Kidney (tissue), 2 donors: ENCODE data around the genes PARS2 and LEXM.

DNA sequence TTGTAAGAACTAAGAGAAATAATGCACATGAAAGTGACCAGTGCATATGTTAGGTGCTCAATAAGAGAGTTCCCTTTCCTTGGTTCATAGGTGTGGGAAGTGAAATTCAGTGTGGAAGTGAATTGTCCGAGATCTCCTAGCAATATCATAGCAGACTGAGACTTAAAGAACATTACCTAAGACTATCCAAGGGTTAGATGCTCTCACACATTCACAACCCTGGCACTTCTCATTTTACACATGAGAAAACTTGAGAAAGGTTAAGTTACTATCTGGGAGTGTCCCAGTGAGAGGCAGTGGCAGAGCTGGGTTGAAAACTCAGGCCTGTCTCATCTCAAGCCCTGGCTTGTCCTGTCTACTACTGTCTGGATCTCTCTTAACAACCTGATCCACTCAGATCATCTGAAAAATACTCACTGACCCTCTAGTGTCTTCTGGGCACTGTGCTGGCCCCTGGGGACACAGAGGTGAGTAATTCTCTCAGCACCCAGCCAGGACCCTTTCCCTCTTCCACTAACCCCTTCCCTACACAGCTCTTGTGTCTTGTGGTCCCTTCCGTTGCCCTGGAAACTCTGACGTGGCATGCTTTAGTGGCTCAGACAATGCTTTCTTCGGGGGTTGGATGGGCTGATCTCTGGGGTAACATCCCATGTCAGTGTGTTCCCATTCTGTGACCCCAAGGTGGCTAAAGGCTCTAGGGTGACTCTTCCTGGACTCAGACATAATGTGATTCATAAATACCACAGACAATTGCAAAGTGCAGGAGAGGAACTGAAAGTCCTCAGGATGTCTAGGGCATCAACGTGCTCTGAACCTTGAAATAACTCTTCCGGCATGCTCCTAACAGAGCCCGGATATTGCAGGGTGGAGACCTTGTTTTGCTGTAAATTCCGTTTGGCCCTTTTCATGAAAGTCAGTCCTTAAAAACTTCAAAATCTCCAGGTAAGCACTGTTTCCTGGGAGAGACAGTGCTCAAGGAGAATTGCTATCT is 3.8 kb downstream of the SHISAL2A start:
- PRO-cap = no peak
- RRBS = no CpG with 5 or more reads among the region's 8 CpGs

GRCh38 chr1:53024949-53025469 is 37.0 kb upstream of the PODN start:
- PRO-cap = no peak
- RRBS = no CpG with 5 or more reads among the region's 2 CpGs

GRCh38 chr1:53110275-53110924 is 32.0 kb downstream of the SLC1A7 start:
- PRO-cap = no peak
- RRBS = no CpG with 5 or more reads among the region's 16 CpGs

DNA sequence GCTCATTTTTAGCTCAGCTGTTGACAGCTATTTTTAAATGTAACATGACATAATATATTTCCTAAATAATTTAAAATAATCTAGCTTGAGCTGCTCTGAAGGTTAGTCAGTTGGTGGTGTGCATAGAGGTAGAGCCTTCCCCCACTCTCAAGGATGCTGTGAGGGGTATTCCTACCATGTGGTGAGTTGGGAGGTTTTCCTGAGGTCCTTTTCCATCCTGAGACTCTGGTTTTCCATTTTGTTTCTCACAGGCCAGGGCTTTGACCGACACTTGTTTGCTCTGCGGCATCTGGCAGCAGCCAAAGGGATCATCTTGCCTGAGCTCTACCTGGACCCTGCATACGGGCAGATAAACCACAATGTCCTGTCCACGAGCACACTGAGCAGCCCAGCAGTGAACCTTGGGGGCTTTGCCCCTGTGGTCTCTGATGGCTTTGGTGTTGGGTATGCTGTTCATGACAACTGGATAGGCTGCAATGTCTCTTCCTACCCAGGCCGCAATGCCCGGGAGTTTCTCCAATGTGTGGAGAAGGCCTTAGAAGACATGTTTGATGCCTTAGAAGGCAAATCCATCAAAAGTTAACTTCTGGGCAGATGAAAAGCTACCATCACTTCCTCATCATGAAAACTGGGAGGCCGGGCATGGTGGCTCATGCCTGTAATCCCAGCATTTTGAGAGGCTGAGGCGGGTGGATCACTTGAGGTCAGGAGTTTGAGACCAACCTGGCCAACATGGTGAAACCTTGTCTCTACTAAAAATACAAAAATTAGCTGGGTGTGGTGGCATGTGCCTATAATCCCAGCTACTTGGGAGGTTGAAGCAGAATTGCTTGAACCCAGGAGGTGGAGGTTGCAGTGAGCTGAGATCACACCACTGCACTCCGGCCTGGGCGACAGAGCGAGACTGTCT is 7.2 kb downstream of the CZIB start:
- PRO-cap = no peak
- RRBS = no CpG with 5 or more reads among the region's 11 CpGs

DNA sequence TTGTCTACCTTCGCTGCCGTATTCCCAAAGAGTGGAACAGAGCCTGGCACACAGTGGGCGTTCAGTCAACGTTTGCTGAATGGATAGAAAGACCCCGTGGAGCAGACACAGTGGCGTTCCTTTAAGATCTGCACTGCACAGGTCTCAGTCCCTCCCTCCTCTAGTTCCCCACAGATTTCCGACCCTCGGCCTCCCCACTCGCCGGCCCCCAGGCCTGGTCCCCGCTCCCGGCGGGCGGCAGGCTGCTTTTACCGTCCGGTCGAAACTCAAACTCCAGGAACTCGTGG is 266 bp downstream of the MAGOH start:
- PRO-cap = no peak
- RRBS = no CpG with 5 or more reads among the region's 18 CpGs

DNA sequence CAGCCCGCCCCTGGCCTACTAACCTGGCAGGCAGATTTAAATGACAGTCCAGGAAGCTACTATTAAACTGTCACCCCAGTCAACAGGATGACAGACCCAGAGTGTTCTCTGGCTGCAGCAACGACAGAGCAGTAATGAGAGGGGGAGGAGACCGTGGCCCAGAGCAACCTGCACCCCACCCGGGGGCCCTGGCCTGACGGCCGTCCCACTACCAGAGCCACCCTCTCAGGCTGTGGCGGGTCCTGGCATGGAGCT is 31.3 kb downstream of the LRP8 start:
- PRO-cap = no peak
- RRBS = no CpG with 5 or more reads among the region's 7 CpGs

DNA sequence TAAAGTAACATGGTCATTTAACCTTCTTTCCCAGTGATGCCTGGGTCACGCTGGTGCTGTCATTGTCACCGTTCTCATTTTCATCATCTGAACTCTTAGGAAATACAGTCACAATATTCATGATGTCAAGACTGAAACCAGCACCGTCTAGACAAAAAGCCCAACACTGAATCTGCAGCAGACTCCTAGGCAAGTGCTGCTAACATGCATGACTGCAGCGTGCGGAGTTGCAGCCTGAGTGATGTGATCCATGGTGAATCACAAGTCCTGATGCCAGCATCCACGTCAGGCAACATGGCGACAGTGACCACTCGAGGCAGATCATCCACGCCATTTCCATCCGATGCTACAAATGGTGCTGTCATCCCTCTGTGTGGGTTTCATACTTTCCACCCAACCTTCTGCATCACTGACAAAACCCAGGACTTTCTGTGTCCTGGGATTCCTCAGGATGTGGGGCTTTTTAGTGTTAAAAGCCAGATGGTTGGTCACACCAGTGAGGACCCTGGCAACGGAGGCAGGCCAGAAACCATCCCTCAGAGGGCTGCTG is 37.7 kb downstream of the MRPL37 start:
- PRO-cap = no peak
- RRBS = no CpG with 5 or more reads among the region's 11 CpGs

DNA sequence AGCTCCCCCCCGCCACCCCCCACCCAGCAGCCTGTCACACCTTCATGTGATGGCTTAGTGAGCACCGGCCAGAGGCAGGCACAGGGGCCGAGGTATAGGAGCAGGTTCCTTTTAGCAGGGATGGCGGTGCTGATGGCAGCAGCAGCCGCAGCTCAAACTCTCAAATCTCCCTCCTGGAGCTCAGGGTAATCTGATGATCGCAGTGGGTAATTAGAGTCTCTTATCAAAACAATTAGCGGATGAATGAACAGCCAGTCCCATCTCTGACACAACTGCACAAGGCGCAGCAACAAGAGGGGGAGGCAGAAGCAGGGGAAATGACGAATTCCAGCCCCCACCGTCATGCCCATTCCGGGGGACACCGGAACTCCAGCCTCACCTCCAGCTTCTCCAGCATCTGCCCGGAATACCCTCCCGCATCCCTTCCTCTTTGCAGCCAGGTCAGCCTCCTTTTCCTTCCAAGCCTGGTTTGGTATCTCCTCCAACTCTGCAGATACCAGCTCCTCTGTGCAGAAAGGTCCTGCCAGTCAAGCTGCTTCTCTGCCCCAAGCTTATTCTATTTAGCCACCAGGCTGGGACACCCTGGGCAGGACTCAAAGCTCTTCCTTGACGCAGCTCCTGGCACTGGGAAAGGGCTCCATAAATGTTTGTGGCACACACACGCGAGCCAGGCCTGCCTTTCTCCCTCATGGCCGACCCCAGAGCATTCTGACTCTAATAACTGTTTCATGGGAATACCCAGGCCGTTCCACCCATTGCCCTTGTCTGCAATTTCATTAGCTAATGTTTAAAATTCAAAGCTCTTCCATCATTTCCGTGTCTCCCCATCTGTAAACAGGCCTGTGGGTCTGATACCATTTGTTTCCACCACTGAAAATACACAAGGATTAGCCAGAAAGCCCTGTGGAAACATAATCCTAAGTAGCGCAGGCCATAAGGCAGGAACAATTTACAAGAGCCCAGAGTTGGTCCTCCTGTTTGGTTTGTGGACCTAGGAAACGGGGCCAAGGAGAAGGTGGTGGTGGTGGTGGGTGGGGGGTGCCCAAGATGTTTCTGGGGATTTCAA is 126.3 kb downstream of the MRPL37 start:
- PRO-cap = no peak
- RRBS = 80% methylated on average over 1 of the region's 22 CpGs

DNA sequence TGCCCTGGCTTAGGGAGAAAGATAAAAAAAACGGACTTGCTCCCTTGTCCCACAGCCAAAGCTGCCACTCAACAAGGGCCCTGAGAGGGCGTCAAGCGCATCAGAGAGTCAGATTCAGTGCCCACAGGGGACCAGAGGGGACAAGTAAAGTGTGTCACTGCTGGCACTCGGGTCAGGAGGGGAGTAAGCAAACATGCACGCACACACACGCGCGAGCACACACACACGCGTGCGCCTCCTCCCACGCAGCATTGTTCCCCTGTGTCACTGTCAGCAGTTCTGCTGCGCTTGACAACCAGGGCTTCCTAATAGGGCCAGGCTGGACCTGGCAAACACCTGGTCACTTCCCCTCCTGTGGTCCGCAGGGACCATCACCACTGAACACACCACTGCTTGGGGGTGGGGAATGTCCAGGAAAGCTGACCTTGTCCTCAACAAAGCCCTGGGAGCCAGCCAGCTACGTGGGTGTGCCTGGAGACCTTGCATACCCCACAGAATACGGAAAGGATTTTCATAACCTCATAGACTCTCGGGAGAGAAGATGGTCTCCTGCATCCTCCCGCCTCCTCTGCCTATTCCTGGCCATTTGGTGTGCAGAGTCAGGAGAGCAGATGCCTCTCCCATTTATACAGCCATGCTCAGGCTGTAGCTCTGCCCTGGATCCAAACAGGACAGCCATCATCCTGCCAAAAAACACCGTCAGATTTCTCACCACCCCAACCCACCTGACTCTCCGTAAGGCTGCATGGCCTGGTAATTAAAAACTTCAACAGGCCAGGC is 132.9 kb downstream of the MRPL37 start:
- PRO-cap = no peak
- RRBS = no CpG with 5 or more reads among the region's 20 CpGs

DNA sequence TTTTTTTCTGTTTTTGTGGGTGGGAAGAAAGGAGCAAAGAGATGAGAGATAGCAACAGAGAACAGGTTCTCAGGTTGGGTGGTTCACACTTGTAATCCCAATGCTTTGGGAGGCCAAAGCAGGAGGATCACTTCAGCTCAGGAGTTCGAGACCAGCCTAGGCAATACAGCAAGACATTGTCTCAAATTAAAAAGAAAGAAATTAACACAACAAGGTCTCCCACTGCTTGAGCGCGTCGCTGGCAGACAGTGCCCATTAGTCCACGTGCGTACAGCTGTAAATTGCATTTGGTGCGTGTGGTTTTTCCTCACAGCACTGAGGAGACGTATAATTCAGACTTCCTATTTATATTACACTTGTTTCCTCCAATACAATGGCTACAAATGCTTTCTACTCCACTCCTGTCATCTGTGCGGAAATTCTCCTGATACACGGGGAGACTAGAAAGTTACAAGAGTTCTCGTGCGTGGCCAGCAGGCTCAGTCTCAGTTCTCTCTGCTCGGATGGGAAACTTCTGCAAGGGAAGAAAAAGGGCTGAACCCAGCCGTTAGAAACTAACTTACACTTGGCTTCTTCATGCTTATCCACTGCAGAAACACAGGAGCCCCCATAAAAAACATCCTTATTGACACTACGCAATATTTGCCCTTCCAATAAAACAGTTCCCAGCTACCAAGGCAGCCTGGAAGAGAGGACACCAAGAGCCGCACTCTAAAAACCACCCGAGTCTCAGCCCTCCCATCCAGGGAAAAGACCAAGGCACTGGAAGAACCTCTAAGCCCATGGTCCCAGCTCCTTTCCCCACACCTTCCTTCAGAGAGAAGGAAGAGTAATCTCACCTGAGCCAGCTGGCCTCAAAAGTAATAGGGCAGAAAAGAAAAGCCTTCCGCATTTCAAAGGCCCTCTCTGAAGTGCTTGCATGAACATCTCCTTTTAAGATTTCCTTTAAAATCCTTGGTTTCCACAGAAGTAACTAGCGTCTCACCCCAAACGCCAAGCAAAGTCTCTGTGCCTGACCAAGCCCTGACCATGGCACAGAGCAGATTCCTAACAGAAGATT is 145.0 kb downstream of the MRPL37 start:
- PRO-cap = no peak
- RRBS = no CpG with 5 or more reads among the region's 20 CpGs

- PRO-cap = no peak
- RRBS = no CpG with 5 or more reads among the region's 6 CpGs
Observed at GRCh38 chr1:54365668-54366435, 165.9 kb downstream of the MRPL37 start.

DNA sequence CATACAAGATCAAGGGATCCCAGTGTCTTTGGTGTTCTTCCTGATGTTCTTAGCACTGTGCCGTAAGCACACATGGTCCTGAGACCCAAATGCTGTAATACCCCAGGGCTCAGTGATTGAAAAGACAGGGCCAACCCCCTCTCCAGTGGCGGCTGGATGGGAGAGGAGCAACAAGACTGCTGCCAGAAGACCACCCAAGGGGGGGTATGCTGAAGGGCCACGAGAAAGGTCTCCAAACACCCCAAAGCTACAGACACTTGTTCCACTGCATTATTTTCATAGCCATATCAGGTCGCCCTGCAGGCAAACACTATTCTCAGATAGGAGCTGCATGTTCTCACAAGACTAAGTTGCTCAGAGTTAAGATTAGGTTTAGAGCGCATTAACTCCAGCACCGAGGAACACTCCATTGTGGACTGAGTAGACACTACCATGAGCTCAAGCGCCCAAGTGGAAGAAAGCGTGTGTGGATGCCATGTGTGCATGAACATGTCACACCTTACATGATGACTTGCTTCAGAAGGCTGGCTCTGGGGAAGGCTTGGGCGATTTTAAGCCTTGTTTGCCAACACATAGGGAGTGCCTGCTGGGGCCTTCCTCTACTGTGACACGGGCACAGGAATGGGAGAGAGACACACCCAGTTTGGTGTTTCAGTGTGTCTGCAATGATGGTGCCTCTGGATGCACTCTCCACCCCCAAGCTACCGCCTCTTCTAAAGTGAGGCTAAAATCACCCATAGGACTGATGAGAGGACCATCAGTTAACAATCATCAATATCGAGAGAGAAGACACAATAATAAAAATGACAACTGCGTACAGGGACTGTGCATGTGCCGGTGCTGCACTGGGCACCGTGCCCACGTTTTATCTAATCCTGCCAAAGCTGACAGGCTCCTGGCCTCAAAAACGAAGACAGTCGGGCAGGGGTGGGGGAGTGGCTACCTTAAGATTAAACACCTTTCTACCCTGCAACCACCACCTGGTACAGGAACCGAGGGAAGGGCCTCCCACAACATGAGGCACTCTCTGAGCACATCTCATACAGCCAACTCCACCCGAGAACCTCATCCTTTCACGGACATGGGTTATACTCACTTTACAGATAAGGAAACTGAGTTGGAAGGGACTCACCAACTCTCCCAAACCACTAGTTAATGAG is 171.3 kb downstream of the MRPL37 start:
- PRO-cap = no peak
- RRBS = no CpG with 5 or more reads among the region's 21 CpGs

DNA sequence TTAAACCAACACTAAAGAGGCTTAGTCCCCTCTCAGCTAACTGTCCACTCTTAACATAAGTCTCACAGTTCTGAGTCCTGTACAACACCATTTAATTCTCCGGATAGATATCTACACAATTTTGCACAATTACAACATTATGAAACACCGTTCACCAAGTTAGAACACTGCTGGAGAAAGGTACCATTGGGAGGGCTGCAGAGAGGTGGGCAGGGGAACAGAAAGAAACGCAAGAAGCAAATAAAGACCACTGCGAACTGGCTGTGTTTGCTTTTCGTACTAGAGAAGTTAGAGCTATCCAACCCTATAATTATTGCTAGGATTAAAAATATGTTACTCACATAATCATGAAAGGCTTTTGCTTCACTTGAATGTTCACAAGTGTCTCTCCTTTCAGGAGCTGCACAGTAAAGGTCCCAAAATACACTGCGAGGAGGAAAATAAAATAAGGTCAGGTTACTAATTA is 146.5 kb upstream of the ACOT11 start:
- PRO-cap = no peak
- RRBS = no CpG with 5 or more reads among the region's 6 CpGs

DNA sequence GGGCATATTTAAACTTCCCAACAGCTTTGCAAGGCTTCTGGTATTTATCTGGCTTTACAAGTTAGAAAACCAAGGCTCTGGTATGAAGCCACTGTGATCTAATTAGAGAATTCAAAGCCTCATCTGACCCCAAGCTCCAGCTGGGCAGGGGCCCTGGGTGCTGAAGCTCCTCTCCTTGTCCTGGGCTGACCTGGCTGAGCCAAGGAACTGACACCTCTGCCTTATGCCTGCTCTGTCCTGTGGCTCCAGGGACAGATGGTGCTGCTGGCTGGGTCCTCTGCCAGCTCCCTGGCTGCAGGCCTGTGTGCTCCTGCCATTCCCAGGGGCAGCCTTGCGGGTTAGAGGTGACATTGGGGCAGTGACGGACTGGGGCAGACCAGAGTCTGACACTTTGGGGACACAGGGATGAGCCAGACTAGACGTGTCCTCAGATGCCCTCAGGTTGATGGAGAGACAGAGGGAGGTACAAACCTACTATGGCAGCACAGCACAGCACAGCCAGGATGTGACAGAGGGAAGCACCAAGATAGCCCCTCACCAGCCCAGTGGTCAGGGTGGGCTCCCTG is 11.8 kb downstream of the ACOT11 start:
- PRO-cap = no peak
- RRBS = no CpG with 5 or more reads among the region's 3 CpGs

- PRO-cap = no peak
- RRBS = no CpG with 5 or more reads among the region's 2 CpGs
Observed at GRCh38 chr1:54592471-54592722, 30.9 kb downstream of the FAM151A start.

GRCh38 chr1:54648980-54649632 is 7.5 kb downstream of the MROH7 start:
- PRO-cap = no peak
- RRBS = no CpG with 5 or more reads among the region's 1 CpG

GRCh38 chr1:54764388-54765310 is at the start of gene PARS2:
PARS2 (minus strand) TSS chr1:54764523.
- PRO-cap = bidirectional peak, plus-strand start at chr1:54764816, minus-strand start at chr1:54764523
- RRBS = 3% methylated on average over 4 of the region's 46 CpGs

GRCh38 chr1:54805891-54806396 is at the start of gene LEXM:
LEXM (plus strand) TSS chr1:54806063.
- PRO-cap = no peak
- RRBS = 66% methylated on average over 19 of the region's 36 CpGs

DNA sequence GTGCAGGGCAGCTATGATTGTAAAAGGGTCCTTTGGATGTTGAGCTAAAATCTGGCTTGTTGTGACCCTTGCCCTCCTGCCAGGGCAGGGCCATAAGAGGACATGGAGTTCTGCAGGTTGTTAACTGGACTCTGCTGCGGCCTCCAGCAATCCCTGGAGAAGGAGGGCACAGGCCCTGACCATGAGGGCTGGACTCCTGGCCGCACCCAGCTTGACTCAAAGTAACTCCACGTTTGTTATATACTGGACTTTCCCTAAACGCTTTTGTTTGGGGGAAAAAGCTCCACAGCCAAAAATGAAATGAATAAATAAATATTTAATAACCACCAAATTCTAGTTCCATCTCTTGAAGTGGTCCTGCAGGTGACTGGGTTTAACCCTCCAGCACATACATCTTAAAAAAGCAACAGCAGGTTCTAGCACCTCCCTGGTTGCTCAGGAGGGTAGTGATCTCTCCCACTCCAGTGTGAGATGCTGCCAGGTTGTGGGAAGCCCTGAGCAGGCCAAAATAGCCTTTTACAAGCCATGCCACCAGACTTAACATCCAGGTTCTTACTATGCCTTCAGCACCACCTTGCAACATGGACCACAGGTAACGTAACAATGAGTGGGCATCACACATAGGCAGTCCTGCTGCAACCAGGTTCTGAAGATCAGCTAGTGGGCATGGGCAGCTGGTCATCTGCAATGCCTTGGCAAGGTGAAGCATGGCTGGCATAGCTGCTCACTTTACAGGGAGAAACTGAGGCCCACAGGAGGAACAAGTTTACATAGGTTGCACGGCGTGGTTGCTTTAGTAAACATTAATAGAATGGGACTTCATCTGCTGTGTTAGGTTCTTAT is 40.2 kb downstream of the LEXM start:
- PRO-cap = no peak
- RRBS = no CpG with 5 or more reads among the region's 7 CpGs

GRCh38 chr1:54852913-54853765 is 33.9 kb downstream of the DHCR24 start:
- PRO-cap = no peak
- RRBS = no CpG with 5 or more reads among the region's 10 CpGs